ENCODE measurements around a stretch of chr15.

GRCh38 chr15:35308851-35309398 lies 223.8 kb upstream of the NANOGP8 start:
- PRO-cap: no peak

DNA sequence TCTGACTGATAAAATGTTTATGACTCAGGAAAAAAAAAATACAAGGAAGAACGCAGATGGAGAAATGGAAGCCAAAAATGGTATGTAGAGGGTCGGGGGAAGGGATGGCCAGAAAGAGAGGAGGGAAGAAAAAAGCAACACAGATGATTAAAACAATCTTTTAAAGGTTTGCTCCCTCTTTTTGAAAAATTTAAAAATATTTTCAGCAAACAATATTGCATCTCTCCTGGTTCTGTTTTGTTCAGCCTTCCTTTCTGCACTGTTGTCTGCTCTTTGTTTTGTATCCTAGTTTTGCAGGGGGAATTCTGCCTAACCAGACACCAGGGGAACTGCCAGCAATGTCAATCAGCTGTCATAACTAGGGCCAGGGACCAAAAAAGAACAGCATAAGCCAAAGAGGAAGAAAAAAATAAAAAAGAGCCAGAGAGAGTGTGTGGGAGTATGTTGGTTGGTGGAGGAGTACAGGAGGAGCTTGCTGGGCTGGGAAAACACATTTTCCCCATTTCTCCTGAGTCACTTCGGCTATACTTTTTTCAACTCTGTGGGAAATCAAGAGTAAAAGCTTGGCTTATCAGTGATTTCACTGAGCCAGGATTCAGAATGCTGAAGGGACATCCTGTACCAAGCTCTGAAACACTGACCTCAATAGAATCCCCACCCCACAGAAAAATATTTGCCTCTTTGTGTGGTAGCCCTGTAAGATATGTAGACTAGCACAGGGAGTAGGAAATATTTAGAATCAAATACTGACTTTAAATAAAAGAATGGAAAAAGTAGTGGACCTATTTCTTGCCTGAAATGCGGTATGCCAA lies 144.7 kb upstream of the DPH6 start:
- PRO-cap: no peak

DNA sequence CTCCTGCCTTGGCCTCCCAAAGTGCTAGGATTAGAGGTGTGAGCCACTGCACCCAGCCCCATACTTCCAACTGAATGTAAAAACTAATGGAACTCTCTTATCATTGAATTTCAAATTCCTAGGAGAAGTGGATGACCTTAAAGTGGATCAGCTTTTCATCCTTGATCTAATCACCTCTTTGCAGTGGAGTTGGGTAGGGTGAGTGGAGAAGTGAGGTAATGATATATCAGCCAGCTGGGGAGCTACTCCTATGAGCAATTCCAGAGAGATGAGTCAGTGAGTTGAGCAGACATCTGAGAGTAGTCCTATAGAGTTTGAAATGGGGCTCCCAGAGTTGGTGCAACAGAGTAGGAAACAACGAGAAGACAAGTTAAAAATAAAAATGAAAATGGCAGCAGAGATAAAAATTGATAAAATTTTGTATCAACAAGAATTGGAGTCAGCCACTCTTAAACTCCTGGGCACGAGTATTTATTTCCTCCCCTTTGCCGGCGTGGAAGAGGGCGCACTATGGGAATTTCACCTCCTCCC lies 150.8 kb upstream of the DPH6 start:
- PRO-cap: no peak

- PRO-cap: no peak
Observed at GRCh38 chr15:36594470-36594973, 15.1 kb downstream of the CDIN1 start.

DNA sequence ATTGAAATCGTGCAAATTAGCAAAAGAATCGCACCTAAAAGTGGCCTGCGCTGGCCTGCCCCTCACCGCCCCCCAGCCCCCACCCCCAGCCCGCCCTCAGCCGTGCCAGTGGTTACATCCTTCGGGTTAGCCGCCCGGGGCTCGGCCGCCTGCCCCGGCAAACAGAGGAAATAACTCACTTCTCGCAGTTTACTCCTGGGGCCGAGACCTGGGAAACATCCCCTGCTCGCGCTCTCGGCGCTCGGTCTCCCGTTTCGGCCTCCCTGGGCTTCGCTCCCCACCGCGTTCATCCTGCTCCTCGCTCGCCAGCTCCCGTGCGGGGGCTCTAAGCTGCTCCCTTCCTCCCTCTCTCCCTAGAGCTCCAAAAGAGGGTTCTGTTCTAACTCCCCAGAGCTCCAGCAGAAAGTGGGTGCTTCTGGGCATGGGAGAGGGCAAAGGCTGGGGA lies 5.2 kb downstream of the MEIS2 start:
- PRO-cap: no peak

- PRO-cap: no peak
Observed at GRCh38 chr15:37101624-37102789, 1.7 kb upstream of the MEIS2 start.

DNA sequence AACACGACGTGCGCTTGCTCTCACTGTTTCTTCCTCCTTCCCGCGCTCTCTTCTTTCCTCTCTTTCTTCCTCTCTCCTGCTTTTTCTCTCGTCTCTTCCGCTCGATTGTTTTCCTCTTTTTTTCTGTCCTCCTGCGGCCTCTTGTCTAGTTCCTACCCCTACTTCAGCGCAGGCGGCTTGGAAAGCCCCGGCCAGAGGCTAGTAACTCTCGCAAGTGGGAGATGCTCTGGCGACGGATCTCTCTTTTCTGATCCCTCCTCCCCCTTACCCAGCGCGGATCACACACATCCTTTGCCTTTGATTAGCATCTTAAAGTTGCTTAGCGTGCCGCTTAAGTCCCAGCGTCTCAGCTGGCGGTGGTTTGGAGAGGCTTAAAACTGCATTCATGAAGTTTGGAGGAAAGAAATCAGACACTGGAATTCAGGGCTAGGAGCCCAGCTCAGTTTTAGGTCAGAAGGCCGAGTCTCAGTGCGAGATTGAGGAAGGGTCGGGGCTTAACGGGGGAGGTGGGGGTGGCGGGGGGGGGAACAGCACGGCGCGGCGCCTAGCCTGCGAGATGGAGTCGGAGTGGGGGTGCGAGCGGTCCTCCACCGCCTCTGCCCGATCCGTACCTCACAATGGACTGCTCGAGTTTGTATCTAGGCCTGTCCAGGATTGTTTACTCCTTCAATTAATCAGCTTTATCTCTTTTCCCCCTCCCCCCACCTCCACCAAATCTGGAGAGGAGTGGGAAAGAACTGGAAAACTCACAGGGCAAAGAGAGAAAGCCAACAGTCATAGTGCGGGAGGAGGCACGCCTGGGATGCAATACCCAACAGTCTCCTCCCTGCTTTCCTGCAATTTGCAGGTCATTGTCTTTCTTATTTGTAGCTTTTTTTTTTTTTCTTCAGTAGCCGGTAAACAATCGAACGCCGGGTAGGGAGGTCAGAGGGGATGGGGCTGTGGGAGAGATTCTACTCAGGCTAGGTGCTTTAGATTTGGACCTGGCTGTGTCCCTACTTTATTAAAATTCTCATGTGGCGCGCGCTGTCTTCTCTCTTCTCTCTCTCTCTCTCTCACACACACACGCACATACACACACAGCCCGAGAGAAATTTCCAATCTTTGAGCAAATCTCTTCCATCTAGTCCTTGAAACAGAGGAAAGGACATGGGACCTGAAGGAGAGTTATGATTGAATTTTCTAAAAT lies 6.6 kb upstream of the MEIS2 start:
- PRO-cap: no peak

- PRO-cap: no peak
Observed at GRCh38 chr15:38282608-38283387, 30.2 kb downstream of the SPRED1 start.

DNA sequence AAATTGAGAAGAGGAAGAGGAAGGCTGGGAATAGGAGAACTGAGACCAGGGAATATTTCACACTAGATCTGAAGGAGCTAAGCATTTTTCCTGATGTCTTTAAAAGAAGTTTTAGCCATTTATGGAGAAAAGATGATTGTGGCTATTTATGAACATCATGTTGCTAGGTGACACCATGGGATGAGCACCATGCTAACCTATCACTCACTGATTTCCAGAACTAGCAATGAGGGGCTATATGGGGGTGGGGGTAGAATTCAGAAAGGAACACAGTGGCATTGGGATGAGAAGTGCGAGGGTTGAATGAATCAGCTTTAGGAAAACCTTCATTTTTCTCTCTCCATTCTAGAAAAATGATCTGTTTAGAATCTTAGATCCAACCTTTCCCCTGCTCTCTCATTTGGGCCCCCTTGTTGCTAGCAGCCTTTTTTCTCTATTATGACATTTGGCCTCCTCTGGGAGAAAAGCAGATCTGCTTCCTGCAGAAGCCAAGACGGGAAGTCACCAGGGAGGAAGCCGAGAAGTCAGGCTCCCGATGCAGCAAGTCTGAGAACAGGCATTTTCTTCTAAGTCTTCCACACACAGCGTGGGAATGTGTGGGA lies 76.0 kb upstream of the FAM98B start:
- PRO-cap: no peak

DNA sequence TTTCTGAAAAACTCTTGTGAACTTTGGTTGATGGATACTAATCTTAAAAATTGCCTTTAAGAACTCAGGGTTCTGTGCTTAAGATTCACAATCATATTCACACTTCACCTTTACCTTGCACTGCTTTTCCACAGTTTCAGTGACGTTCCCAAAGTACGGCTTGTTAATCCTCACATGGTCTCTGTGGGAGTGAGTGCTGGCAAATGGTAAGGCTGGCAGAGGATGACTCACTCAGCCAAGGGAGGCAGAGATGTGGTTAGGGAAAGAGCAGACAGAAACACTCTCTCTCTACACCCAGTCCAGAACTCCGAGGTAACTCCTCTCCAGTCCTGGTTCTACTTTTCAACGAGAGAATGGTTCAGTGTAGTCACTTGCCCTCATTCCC lies 33.2 kb downstream of the RASGRP1 start:
- PRO-cap: no peak

DNA sequence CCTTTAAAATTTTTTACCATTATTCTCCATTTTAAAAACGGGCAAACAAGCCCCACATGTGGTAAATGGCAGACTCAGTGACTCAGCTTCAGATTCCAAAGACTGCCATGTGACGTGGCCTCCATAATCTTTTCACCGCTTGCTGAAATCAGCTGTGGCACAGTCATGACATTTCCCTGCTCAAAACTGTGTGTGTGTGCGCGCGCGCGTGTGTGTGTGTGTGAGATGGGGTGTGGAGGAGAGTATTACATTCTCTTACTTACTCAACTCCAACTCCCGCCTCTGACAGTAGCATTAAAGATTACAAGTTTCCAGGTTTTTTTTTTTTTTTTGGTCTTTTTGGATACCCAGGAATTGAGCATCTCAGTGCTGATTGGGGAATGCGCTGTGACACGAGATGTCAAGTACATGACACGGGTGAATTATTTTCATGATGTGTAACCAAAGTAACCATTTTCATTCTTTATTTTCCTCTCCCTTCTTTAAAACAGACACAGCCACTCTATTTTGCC lies 16.9 kb downstream of the RASGRP1 start:
- PRO-cap: no peak

DNA sequence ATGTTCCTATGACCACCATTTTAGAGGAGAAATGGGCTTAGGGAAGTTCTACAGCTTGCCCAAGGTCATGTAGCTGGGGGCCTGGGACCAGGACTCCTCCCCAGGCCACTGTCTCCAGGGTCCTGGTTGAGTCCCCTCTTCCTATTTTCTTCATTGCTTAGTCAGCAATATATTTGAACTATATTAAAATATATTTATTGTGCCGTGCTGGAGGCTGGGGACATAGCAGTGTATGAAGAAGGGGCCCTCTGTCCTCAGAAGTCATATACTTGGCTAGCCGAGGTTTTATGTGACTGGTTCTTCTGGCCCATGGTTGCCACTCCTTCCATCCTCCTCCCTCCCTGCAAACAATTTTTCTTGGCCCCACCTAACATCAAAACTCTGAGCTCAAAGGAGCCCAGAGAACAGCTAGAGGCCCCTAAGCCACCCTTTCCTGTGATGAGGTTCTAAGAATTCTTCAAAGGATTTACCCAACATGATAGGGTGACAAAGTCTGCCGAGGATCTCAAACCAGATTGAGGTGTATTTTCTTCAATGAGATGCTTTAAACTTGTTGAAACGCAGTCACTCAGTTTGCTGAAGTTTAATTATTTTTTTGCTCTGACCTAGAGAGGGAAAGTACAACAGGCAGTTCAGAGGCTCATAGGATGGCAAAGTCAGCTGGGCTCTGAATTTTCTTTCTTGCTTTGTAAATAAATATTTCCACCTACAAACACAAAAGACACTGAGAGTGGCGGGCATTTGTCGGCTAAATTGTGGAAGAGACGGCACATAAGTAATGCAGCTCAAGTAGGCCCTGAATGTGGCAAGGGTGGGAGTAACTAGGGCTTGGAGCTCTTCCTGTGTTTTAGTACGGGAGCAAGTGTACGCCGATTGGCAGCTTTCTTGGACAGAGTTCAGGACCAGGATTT lies 121.4 kb upstream of the RASGRP1 start:
- PRO-cap: no peak

- PRO-cap: no peak
Observed at GRCh38 chr15:39472464-39473808, 107.9 kb upstream of the THBS1 start.

GRCh38 chr15:39583391-39583767 lies 2.5 kb downstream of the THBS1 start:
- PRO-cap: no peak

- PRO-cap: no peak
Observed at GRCh38 chr15:39948938-39949419, 15.1 kb downstream of the EIF2AK4 start.

GRCh38 chr15:40028698-40029457 lies 10.1 kb downstream of the SRP14 start:
- PRO-cap: no peak

- PRO-cap: no peak
Observed at GRCh38 chr15:40048335-40048872, 9.4 kb upstream of the SRP14 start.

GRCh38 chr15:40052111-40052394 lies 13.1 kb upstream of the SRP14 start:
- PRO-cap: no peak

DNA sequence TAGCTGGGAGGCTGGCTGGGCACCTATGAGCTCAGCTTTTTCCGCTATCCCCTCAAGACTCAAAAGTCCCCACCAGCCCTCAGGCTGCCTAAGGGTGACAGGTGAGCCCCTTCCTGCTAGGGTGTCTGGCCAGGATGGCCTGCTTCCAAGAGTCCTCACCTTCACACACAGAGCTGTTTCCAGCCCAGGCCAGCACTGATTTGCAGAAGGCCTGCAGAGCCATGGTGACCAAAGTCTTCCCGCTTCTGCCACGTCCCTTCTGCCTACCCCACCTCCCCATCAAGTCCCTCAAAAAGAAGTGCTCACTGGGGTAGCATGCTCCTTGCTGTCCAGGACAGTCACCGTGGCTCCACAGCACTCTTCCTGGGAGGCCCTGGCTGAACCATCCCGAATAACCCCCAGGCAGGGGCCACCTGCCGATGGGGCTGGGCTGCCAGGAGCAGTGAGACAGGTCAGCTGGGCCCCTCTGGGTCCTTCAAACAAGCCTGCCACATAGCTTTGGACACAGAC lies 20.4 kb downstream of the BMF start:
- PRO-cap: no peak

GRCh38 chr15:40282065-40282506 lies 778 bp downstream of the ANKRD63 start:
- PRO-cap: no peak

Measured in SP-49 (cell line).